Cerebellum (tissue), 5 donors: Measurements from ENCODE around the gene MDFIC2.

DNA sequence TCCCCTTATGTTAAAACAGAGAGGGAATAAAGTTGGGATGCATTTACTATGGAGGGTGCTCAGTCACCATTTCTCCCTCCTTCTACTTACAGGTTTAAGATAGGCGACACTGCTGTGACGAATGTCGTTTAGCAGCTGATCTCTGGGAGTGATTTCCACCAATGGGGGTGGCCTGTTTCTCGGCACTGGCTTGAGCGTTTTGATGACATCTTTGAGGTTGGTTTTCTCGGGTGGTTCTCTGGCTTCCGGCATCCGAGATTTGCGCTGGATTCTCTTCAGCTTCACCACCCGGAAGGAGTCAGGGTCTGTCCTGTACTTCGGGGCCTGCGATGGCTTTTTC is 3.8 kb downstream of the LMOD3 start:
- PRO-cap, 3 experiments = no peak in any of the 3 experiments
- RAMPAGE, long total RNA = no peak

- PRO-cap, 3 experiments = no peak in any of the 3 experiments
- RAMPAGE, long total RNA = no peak
These were observed 75.9 kb upstream of the LMOD3 start for GRCh38 chr3:69198292-69198707.

- PRO-cap, 3 experiments = no peak in any of the 3 experiments
- RAMPAGE, long total RNA = no peak
These were observed 129.9 kb downstream of the FRMD4B start for GRCh38 chr3:69256019-69256416.

- PRO-cap, 3 experiments = no peak in any of the 3 experiments
- RAMPAGE, long total RNA = no peak
These were observed 15.7 kb downstream of the FRMD4B start for GRCh38 chr3:69370106-69370596.

DNA sequence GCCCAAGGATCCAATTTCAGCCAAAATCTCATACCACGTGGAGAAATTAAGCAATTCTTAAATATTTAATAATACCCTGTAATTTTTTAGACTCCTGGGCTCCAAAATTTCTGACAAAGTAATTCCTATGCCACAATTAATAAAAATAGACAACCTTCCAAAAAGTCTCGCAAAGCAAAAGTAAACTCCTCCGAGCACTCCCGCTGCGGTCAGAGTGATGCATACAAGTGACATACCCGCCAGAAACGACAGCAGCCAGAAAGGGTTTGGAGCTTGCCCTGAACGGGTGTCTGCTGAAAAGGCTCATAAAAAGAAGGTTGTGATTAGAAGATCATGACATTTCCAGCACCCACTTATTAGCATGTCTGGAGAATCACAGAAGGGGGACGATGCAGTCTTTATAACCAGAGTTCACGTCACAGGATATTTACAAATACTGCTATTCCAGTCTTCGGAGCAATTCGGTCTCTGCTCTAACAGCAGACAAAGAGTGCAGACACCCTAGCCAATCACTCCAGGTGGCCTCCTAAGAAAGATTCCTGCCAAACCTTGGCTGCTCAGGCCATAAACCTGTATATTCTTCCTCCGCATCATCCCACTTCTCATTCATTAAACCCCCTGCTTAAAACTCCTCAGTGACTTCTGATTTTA is 59.1 kb upstream of the FRMD4B start:
- PRO-cap, 3 experiments = no peak in any of the 3 experiments
- RAMPAGE, long total RNA = no peak

DNA sequence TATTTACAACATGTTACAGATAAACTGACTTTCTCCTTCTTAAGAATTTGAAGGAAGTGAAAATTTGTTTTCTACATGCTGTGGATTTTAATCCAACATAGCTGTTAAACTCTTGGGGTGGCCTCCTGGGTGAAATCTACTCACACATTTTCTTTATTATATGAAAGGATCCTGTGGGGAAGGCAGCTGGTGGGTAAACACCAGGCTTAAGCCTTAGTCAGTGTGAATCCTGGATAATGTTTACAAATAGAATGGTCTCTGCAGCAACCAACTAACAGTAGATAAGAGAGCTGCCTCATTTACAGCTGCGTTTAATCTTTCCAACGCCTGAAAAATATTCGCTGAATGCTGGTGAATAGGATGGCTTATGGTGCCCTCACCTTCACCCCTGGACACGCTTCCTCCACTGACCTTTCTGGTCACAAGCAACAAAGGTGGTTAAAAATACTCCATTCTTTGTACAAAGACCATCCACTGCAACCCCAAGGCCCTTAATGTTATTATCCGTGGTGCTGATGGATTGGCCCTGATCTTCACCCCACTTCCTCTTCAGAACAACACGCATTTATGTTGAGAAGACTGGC is 119.9 kb upstream of the FRMD4B start:
- PRO-cap, 3 experiments = no peak in any of the 3 experiments
- RAMPAGE, long total RNA = no peak

- PRO-cap, 3 experiments = no peak in any of the 3 experiments
- RAMPAGE, long total RNA = no peak
These were observed 142.5 kb upstream of the FRMD4B start for GRCh38 chr3:69528350-69528808.

GRCh38 chr3:69541638-69542051 is 155.8 kb upstream of the FRMD4B start:
- PRO-cap, 3 experiments = no peak in any of the 3 experiments
- RAMPAGE, long total RNA = no peak

- PRO-cap, 3 experiments = no peak in any of the 3 experiments
- RAMPAGE, long total RNA = no peak
These were observed 6.8 kb downstream of the MITF start for GRCh38 chr3:69746064-69746539.

DNA sequence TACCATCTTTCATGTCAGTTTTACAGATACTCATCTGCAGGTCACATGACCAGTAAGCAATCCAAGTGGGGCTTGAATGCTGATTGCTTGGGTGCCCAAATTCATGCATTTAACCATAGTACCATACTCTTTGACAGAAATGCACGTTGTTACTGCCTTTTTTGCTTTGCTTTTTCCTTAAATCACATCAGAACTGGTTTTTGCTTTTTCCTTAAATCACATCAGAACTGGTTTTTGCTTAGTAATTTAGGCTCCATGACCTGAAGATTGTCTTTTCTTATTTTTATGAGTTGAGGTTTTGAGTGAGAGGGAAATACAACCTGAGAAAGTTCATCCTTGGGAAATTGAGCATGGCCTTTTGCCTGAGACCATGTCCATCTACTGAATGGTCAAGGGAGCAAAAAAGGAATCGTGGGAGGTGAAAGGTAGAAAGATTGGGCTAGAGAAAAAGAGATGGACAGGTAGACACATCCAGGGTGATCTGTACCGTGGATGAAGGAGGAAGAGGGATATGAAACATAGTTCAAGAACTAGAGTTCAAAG is 46.2 kb downstream of the MITF start:
- PRO-cap, 3 experiments = no peak in any of the 3 experiments
- RAMPAGE, long total RNA = no peak

GRCh38 chr3:69865783-69866533 is 126.7 kb downstream of the MITF start:
- PRO-cap, 3 experiments = no peak in any of the 3 experiments
- RAMPAGE, long total RNA = no peak

DNA sequence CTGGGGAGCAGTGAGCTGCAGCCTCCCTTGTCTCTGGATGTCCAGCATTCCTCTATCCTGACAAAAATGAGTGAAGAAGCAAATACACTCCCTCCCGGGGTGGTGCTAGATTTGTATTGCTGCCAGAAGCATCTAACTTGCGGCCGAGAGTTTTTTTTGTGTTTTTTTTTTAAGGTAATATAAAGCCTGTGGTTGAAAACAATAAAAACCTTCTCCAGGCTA is at the start of gene MDFIC2:
TSS of gene MDFIC2 (minus strand) at position 54 of the 222 bp plus-strand sequence.
- PRO-cap, 3 experiments = no peak in any of the 3 experiments
- RAMPAGE, long total RNA = no peak

DNA sequence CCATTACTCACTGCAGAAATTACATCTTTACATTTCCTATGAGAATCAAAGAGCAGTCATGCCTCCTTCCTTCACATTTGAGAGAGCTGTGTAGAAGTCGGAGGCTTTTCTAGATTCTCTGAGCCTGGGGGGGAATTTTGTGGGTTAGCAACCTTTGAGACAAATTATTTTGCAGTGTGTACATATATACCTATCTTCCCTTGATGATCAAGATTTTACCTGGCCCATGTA is 491.4 kb upstream of the MDFIC2 start:
- PRO-cap, 3 experiments = no peak in any of the 3 experiments
- RAMPAGE, long total RNA = no peak

DNA sequence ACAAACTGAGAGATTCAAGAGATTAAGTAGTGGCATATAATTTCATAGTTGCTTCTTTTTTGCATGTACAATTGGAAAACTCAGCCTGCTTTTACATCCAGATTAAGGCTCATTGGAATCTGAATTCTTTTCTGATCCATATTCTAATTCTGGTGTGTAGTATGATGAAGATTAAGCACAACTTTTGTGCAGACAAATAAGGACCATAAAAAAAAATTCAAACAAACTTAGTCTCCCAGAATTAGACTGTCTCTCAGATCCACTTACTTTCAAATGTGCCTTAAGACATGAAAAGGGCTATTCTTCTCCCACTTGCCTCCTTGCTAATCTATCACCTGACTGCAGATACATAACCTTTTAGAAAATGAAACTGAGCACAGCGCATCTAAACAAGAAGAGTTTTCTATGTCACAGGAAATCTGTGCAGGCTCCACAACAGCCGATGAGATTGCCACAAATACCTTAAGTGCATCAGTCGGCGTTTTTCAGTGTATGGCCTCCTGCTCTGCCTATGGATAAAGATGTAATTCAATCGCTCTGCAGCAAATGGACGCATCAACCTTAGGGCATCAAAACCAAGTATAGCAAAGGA is 544.3 kb downstream of the FOXP1 start:
- PRO-cap, 3 experiments = no peak in any of the 3 experiments
- RAMPAGE, long total RNA = no peak

GRCh38 chr3:71047728-71047927 is 535.9 kb downstream of the FOXP1 start:
- PRO-cap, 3 experiments = no peak in any of the 3 experiments
- RAMPAGE, long total RNA = no peak

DNA sequence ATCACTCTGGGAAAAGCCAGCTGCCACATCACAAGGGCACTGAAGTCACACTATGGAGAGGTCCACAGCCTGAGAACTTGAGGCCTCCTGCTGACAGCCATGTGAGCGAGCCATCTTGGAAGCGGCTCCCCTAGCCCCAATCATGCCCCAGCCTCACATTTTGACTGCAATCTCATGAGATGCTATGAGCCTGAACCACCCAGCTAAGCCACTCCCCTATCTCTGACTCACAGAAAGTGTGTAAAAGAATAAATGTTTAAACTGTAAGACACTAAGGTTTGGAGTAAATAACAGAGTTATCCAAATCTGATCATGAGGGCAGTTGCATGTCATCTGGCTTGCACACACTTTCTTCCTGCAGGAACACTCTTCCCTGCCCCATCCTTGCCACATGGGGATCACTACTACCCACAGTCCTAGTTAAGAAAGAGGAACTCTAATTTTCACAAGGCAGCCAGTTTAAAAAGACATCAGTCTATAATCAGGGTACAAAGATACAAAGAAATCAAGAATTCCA is 494.2 kb downstream of the FOXP1 start:
- PRO-cap, 3 experiments = no peak in any of the 3 experiments
- RAMPAGE, long total RNA = no peak

DNA sequence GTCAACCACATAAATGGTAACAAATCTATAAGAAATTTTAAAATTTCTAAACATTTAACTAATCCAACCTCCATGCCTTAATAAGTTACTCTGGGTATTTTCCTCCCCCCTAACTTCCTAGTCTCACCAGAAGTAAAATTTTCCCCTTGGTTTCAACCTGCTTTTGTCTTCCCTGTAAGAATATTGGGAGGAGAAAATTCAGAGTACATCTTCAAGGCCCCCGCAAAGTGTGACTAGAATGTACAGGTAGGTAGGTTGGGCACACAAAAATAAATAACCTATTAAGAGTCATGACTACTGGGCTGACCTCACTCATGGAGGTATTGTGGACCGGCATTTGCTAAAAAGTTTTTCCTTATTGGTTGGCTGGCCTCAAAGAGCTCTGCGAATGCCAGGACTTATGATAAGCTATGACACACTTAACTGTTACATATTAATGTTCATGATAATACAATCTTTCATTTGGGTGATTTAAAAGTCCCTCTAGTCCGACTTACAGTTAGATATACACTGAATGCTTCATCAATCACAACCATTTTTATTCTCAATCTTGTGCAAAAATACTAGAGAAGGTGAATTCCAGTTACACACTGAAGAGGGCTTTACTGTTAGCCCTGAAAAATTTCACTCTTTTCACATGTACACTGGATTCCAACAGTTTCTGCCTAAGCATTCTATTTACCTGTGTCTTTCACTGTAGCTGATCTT is 329.3 kb downstream of the FOXP1 start:
- PRO-cap, 3 experiments = no peak in any of the 3 experiments
- RAMPAGE, long total RNA = no peak

GRCh38 chr3:71301106-71301577 is 282.4 kb downstream of the FOXP1 start:
- PRO-cap, 3 experiments = no peak in any of the 3 experiments
- RAMPAGE, long total RNA = no peak

DNA sequence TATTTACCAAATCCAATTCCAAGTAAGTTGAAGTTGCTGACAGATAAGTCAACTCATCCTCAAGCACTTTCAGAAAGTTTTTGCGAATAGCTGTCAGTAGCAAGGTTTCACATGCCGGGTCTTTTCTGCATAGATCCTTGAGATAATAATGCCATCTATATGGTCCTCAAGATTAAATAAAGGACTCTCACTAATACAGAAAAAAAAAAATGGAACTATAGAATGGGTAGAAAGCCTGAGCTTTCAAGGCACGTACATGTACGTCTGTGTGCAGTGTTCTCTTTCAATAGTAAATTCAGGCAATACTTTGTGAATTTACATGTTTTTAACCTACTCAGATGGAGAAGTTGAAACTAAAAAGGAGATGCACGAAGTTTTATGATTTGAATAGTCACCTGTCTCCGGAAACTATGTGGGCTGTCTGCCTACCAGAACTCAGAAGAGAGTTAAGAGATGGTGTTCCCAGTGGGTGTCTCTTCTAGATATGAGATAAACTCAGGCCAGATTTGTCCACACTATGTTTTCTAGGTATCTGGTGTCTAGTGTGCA is 223.0 kb downstream of the FOXP1 start:
- PRO-cap, 3 experiments = no peak in any of the 3 experiments
- RAMPAGE, long total RNA = no peak

DNA sequence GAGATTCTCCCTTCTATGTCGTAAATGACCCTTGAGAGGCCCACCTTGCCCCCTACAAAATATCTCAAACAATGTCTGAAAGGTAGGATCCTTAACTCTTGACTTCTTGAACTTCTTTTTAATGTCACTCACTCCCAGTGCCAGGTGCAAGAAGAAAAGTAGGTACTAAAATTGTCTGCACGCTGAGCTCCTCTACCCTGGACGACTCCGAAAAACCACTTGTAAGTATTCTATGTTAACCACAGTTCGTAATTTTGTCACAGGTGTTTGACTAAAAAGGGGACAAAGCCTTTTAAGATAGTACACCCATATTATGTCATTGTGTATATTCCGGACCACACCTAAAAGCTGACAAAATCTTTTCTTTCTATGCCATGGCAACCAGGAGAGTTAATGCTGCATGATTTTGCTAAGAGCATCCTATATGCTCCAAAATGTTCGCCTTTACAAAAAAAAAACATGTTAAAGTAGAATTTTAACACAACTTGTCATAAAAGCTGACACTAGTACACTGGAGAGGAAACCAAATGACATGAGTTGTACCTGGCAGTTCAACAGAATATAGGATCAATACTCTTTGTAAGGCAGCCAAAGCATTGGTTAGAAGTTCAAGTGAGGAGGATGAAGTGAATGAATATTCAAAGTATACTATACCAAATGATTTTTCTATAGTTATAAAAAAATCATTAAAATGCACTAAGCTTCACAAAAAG is 210.5 kb downstream of the FOXP1 start:
- PRO-cap, 3 experiments = no peak in any of the 3 experiments
- RAMPAGE, long total RNA = no peak